Helper T cell (primary cell): ENCODE data around the genes BORA and DIS3.

GRCh38 chr13:62512125-62512612 lies 1096.5 kb upstream of the PCDH20 start:
- PRO-cap, 2 experiments, result no peak in any of the 2 experiments

GRCh38 chr13:63811367-63812260 lies 21.2 kb downstream of the ENSG00000285566 start:
- PRO-cap, 2 experiments, result no peak in any of the 2 experiments

- PRO-cap, 2 experiments, result no peak in any of the 2 experiments
Observed at GRCh38 chr13:64077170-64077593, 244.3 kb upstream of the ENSG00000285566 start.

DNA sequence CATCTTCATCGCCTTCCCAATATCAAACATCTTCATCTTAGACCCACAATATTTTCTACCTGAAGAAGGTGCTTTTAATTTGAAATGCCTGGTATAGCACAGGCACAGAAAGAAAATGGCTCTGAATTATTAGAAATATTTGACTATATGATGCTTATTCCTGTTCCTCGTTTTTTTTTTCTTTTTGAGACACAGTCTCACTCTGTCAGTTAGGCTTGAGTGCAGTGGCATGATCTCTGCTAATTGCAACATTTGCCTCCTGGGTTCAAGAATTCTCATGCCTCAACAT lies 431.5 kb downstream of the PCDH9 start:
- PRO-cap, 2 experiments, result no peak in any of the 2 experiments

GRCh38 chr13:67147099-67147785 lies 82.9 kb downstream of the PCDH9 start:
- PRO-cap, 2 experiments, result no peak in any of the 2 experiments

- PRO-cap, 2 experiments, result no peak in any of the 2 experiments
Observed at GRCh38 chr13:67225705-67226137, 4.4 kb downstream of the PCDH9 start.

DNA sequence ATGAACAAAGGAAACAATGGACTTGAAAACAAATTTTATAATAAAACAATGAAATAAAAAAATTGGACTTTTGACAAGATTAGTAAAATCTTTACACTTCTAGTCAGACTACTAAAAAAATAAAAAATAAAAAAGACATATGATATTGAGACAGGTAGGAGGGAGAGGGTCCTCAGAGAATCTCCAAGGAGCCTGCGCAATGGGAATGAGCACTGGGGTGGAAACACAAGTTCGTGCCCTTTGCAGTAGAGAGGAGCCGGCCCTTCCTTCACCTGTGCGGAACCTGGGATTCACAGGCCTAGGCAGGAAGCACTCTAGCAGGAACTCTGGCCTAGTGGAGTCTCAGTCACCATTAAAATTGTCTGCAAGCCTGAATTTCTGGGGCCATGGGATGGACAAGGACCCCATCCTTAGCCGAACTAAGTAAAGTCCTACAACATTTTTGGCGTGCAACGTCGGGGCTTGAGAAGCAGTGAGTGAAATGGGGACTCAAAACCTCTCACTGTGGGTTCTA lies 1026.6 kb upstream of the PCDH9 start:
- PRO-cap, 2 experiments, result no peak in any of the 2 experiments

GRCh38 chr13:72537938-72538192 lies 189.6 kb downstream of the MZT1 start:
- PRO-cap, 2 experiments, result no peak in any of the 2 experiments

DNA sequence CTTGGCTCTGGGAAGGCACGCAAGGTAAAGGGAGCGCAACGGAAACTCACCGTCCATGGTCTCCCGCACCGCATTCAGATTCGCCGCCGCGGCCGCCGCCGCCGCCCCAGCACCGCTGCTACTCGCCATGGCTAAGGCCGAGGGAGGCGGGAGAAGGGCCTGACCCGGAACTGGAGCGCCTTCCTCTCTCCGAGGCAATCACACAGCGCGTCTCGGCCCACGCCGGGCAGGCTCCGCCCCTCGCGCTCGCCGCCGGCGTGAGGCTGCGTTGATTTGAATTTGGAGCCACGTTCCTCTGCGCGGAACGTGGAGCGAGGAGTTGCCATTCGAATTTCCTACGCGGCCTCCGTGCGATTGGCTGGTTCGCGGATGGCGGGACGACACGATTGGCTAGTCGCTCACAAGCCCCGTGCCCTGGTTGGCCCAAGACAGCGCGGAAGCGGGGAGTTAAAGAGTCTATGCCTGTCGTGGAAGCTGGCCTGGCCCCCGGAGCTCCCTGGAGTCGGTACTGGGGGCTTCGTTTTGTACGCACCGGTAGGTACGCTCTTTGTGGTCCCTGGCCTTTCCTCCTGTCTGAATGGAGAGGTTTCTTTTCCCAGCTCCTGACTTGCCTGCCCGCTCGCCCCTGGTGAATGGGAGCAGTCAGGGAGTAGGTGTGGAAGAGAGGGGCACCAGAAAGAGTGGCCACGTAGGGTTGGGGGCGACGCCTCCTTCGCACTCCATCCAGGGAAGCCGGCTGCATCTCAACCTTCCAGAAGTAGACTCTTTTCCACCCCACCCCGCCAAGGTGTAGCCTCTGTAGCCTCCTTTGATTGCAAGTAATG lies at the start of gene BORA:
Gene BORA, plus strand, starts transcription at position 450 of the 824 bp plus-strand sequence.
- PRO-cap, 2 experiments, result peak in 2 of 2 experiments; most common plus-strand start position 450 of the sequence (in 2); most common minus-strand start position 116 of the sequence (in 2)

- PRO-cap, 2 experiments, result peak in 2 of 2 experiments; most common plus-strand start chr13:72781615 (in 1); most common minus-strand start chr13:72781900 (in 2)
Observed at GRCh38 chr13:72781227-72782409, at the start of gene DIS3. TSS of gene DIS3 (minus strand) at chr13:72781900.

DNA sequence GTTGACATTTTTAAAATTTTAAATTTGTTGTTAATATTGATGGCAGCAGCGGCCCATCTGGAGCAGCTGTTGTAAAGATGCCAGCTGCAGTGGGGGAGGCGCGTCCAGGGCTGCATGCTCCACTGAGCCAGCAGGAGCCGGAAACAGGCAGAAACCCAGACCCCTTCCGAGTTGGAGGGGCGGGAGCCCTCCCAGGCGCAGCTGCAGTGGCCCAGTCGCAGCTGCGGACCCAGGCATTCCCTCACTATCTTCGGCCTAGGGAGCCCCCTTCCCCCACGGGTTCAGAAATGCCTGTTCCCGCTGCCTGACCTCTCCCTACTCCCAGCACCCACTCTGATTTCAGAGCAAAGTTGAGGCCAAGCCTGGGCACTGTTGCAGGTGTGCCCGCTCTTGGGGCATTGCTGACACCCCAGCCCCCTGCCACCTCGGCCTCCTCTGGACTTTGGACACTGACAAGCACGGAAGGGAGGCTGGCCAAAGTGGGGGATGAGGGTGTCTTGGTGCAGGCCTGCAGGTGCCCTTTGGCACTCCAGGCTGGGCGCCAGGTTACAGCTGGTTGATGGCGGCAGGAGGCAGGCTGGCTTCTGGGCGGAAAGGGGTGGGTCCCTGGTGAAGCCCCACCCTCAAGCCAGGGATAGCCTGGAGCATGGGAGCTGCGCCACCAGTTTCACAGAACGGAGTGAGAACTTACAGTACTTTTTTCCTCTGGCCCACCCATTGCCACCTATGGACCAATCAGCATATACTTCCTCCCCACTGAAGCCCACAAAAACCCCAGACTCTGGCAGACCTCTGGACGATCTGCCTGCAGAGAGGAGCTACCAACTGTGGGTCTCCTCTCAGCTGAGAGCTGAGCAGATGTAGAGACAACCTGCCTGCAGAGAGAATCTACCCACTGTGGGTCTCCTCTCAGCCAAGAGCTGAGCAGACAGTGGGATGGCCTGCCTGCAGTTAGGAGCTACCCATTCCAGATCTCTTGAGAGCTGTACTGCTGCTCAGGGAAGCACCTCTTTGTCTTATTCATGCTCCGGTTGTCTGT lies 69.4 kb downstream of the PIBF1 start:
- PRO-cap, 2 experiments, result no peak in any of the 2 experiments

GRCh38 chr13:72911476-72912007 lies 129.6 kb downstream of the PIBF1 start:
- PRO-cap, 2 experiments, result no peak in any of the 2 experiments

- PRO-cap, 2 experiments, result no peak in any of the 2 experiments
Observed at GRCh38 chr13:73061854-73063080, 3.5 kb downstream of the KLF5 start.

GRCh38 chr13:73290916-73291272 lies 232.1 kb downstream of the KLF5 start:
- PRO-cap, 2 experiments, result no peak in any of the 2 experiments

- PRO-cap, 2 experiments, result no peak in any of the 2 experiments
Observed at GRCh38 chr13:73368440-73369076, 309.8 kb downstream of the KLF5 start.

DNA sequence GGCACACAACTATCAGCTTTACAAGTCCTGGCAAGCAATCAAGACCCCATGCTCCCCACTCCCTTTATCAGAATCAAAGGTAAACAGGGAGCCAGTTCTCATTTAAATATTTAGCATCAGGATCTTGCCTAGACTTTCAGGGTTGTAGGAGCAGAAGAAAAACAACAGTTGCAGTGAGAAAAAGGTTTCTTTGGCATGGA lies 340.6 kb downstream of the KLF5 start:
- PRO-cap, 2 experiments, result no peak in any of the 2 experiments

DNA sequence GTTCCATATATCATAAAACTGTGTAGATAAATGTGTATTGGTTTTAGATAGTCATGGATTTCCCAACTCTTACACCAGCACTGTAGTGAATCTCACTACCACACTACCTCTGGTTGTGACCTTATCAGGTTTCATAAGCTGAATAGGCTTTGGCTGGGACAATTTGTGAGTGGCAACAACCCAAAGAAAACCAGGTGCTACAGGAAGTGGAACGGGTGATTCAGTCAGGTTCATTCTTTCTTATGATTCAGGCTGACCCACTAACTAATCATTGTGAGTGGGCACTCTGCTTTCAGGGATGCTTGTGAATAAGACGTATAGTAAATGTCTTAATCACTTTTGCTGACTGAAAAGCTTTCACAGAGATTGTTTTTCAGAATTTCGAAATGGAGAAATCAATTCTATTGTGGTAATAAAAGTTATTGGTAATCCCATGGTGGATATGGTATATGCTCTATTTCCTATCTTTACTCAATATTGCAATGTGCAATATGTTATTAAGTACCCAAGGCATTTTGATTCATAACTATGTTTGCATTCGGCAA lies 362.8 kb downstream of the KLF5 start:
- PRO-cap, 2 experiments, result no peak in any of the 2 experiments

GRCh38 chr13:74136099-74136889 lies 1077.5 kb downstream of the KLF5 start:
- PRO-cap, 2 experiments, result peak in 1 of 2 experiments; most common plus-strand start chr13:74136557 (in 1); most common minus-strand start chr13:74136432 (in 1)

- PRO-cap, 2 experiments, result no peak in any of the 2 experiments
Observed at GRCh38 chr13:74162201-74162668, 1103.4 kb downstream of the KLF5 start.

DNA sequence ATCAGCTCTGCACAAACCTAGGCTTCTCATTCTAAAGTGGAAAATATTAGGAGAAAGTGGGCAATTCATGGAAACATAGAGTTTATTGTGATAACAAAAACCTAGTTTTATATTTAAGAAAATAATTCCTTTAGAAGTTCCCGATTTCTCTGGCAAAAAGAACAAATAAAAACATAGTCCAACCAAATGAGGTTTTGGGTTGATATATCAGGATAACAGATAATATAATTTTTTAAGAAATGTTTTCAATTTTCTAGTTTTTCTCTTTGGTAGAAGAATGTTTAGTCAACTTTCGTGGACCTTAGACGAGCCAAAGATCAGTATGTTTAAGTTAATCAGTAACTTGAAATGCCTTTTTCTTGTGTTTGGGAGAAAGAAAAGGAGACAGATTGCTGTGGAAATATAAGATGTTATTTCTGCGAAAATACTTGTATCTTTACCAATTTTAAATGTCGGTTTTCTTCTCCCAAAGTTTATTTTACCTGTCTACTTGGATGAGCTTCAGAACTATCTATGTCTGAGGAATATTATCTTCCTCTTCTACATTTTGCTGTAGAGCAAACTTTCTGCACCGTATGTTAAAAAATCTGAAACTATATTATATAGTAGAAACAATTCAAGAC lies 1169.0 kb downstream of the KLF5 start:
- PRO-cap, 2 experiments, result no peak in any of the 2 experiments